Bronchial epithelial cell (primary cell): ENCODE data around the genes VMO1 and ENSG00000286190.

DNA sequence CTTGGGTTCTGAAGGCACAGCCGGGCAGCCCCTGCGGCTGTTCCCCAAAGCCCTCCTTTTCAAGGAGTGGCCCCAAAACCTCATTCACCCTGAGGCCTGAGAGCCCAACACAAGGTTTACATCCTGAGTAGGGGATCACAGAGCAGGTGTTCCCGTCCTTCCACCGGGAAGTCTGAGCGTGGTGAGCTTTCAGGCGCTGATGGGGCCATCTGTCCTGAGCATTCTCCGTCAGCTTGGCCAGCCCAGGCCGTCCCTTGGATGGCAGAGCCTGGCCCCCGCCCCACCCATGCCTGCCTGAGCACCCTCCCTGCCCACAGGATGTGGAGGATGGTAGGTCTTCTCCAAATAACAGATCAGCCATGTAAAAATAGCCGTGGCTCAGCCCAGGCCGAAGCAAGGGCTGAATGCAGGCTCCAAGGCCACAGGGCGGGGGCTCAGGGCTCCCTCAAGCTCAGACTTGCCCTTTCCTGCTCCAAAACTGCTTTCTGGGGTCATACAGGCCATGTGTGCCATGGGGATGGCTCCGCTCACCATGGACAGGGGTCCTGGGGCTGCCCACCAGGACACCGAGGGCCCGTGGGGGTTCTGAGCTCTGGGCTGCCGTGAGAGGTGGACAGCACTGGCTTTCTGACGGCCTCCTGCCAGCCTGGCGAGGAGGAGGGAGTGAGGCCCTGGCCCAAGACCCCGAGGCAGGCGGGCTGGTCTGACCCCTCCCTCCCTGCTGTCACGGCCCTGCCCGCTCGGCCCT, 20.3 kb downstream of the SPNS2 start:
- RRBS, 2 experiments, result no CpG with 5 or more reads among the region's 23 CpGs

DNA sequence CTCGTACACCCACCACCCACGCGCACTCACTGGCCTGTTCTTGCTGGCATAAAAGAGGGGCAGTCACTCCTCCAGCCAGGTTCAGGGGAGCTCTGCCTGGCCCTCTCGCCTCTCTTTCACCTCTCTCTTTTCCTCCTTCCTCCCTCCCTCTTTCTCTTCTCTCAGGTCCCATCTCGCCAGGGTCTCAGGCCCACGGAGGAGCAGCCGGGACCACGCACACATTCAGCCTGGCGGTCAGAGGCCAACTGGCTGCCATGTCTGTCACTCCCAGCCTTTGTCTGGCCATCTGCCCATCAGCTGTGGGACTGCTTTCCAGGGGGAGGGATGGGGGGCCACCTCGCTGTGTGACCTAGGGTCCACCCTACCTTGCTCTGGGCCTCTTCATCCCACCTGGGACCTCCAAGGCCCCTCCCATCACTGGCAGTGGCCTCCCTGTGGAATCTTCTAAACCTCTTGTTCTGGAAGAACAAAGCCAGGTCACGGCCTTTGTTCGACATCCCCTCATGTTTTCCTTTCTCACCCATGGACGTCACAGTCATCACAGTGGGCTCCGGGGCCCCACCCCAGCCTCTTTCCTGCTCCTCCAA, 23.8 kb downstream of the SPNS2 start:
- RRBS, 2 experiments, result no CpG with 5 or more reads among the region's 14 CpGs

DNA sequence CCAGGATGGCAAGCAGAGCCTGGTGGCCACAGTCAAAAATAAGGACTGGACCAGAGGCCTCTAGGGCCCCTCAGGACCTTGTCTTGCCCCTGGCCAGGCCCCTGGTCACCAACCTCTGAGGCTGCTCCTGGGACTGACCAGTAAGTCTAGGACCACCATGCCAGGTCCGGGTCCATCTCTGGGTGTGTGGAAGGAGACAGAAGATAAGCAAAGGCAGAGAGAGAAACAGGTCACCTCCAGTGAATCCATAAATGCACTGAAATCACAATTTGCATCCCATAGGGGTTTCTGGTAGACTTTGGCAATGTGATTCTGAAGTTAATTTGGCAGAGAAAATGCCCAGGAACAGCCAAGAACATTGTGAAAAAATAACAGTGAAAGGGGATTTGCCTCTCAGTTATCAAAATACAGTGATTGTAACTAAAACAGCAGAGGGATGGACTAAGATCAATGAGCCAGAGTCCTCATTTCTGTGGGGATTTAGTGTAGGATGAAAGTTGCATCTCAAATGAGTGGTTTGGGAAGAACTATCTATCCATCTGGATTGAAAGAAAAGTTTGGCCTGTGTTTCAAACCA, 28.2 kb downstream of the MYBBP1A start:
- RRBS, 2 experiments, result no CpG with 5 or more reads among the region's 1 CpG

DNA sequence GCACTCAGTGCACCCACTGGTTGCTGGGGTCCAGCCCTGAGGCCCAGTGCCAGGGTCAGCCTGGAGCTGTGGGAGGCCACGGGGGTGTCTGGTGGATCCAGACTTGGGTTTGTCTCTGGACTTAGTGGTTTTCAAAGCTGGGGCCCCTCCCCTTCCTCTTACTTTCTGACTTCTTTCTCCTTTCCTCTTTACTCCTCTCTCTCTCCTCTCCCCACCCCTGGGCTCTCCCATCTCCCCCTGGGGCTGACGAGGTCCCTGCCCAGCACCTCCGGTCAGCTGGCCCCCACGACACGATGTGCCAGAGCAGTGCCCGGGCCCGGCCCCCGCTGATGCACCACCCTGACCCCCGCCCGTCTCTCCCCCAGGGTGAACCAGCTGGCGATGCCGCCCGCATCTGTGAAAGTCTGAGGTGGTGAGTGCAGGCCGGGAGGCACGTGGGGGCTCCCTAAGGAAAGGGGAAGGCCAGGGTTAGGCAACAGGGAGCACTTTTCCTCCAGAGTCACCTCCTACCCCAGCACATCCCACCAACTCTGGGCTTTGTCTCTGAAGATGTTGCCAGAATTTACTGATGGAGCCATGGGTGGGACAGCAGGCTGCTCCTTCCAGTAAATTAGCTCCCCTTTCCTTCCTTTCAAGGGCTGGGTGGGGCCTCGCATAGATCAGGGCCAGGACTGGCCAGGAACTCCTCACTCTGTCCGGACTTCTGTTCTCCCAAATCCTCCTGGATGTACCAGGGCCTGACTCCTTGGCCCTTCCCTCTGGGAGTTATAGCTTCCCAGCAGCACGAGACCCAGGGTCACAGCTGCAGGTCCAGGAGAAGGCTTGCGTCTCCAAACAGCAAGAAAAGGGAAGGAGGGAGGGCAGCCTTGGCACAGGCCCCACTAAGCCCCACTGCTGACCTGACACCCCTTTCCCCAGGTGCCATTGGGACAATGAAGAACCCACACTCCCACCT, 18.4 kb downstream of the MYBBP1A start:
- RRBS, 2 experiments, result 52 to 68% methylated on average over 4 to 5 of the region's 19 CpGs

GRCh38 chr17:4591532-4592178, 7.3 kb downstream of the SMTNL2 start:
- RRBS, 2 experiments, result 60% methylated on average over 1 of the region's 16 CpGs; no CpG with 5 or more reads in 1 of the 2 experiments

DNA sequence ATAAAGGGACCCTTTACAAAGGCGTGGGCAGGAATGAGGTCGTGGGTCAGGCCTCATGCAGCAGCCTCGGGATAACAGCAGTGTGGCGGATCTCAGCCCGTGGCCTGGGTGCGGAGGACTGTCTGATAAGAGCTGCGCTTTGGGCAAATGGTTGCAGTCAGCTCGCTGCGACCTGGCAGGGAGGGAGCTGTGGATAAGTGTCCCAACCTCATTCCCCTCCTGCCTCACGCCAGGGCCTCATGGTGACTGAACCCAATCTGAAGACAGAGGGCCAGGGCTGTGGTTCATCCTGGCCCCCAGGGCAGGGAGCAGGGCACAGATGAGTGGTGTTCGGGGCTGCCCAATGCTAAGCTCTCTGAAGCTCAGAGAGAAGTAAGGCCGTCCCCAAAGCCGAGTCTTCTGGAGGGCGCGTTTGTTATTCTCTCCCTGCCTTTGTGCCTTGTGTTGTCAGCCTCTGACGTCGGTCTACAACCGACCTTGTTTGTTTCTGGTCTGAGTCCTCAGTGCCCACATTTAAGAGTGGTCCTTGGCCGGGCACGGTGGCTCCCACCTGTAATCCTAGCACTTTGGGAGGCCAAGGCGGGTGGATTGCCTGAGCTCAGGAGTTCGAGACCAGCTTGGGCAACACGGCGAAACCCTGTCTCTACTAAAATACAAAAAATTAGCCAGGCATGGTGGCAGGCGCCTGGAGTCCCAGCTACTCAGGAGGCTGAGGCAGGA, 13.8 kb downstream of the SMTNL2 start:
- RRBS, 2 experiments, result no CpG with 5 or more reads among the region's 25 CpGs

DNA sequence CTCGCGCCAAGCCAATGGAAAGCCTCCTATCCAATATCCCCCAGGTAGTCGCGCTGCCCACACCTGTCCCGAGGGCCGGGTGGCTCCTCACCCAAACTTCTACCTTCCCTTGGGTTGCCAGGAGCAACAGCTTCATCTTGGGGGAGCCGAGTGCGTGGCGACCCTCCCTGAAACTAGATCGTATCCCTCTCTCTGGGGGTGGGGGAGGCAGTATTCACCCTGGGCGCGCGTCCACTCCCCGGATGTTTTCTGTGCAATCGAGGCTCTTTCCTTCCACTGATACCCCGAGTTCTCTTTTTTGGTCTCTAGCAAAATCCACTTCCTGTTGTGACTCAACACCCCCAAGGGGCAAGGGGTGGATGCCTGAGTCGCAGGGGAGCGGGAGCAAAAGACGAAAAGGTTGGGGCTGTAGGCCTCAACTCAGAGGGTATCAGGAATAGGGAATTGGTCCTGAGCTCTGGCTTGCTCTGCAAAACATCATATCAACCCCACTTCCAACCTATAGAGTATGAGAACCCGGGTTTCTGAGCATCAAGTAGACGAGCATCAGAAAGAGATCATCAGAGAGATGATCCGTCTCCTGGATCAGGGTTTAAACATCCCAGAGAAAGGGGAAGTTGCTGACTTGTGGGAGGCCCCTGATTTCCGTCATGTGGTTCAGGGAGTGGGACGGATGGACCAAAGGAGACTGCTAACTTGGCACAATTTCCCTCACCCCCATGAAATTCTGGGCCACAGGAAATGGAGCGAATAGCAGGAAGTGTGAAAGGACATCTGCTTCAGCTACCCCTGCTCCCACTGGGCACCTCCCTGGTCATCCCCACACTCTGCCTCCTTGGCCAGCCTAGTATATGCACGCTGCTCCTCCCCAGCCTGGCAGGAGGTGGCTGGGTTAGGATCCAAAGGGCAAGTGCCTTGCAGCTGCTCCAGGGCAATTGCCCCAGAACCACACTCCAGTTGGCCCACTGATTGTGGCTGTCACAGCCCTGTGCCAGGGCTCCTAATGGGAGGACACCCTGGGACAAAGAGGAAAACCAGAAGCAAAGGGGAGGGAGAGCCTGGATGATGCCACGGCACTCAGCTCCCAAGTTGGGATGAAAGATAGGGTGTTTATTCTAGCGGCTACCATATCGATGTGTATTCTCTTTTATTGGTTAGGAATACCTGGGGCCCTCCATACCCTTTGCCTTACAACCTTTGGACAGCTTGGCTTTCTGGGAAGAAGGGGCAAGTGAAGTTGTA, 1.1 kb downstream of the ARRB2 start:
- RRBS, 2 experiments, result 1 to 4% methylated on average over 6 of the region's 29 CpGs

- RRBS, 2 experiments, result no CpG with 5 or more reads among the region's 25 CpGs
These were observed at the start of gene VMO1 for GRCh38 chr17:4786188-4787003. Gene VMO1, minus strand, starts transcription at chr17:4786364.

DNA sequence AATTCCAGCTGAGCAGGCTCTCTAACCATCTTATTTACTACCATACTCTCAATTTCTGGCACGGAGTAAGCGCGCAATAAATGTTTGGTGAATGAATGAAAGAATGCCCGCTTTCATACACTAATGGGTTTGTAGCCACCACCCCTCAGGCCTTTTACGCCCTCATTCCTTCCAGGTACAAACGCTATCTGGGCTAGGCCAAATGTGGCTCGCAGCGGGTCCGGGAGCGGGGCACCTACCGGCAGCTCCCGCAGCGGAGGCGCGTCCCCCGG, 506 bp upstream of the PLD2 start:
- RRBS, 2 experiments, result 3 to 13% methylated on average over 1 of the region's 16 CpGs

DNA sequence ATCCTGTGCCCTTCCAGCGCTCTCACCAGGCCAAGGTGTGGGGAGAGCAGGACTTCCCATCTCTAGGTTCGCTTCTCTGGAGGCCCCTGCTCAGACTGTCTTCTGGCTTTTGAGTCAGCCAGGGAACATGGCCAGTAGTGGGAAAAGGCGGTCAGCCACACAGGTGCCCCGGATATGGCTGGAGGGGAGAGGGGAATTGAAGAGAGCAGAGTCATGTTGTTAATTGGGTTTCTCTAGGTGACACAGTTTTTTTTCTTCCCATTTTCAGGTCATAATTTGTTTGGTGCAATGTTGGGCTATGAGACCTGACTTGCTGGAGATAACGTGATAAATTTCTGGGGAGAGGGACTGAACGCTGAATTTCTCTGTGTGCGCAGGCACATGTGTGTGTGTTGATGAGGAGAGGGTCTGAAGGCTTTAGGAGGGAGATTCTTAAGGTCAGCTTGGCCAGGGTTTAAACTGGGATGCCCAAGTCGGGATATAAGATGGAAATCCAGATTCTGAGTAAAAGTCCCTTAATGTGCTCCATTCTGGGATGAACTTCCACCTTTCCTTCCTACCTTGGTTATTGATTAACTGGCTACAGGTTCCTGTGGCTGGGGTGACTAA, 1.7 kb downstream of the MINK1 start:
- RRBS, 2 experiments, result no CpG with 5 or more reads among the region's 8 CpGs

- RRBS, 2 experiments, result 78% methylated on average over 1 of the region's 31 CpGs; no CpG with 5 or more reads in 1 of the 2 experiments
These were observed 6.2 kb upstream of the C17orf107 start for GRCh38 chr17:4892801-4893816.

DNA sequence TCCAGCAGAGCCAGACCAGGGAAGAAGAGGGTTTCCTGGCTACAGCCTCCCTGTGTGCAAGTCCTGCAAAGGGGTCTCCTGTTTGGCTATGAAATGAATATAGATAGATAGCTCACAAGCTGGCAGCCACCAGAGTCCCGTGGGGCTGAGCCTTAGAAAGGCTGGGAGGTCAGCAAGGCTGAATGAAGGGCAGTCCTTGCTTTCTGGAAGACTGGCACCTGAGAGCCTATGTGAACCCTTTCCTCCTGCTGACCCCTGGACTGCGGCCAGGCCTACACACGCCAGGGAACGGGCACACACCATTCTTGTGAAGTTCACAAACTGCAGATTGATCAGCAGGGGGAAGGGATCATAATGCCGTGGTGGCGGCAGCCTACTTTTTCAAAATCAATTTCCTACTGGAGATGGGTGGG, 1.0 kb upstream of the C17orf107 start:
- RRBS, 2 experiments, result no CpG with 5 or more reads among the region's 6 CpGs

DNA sequence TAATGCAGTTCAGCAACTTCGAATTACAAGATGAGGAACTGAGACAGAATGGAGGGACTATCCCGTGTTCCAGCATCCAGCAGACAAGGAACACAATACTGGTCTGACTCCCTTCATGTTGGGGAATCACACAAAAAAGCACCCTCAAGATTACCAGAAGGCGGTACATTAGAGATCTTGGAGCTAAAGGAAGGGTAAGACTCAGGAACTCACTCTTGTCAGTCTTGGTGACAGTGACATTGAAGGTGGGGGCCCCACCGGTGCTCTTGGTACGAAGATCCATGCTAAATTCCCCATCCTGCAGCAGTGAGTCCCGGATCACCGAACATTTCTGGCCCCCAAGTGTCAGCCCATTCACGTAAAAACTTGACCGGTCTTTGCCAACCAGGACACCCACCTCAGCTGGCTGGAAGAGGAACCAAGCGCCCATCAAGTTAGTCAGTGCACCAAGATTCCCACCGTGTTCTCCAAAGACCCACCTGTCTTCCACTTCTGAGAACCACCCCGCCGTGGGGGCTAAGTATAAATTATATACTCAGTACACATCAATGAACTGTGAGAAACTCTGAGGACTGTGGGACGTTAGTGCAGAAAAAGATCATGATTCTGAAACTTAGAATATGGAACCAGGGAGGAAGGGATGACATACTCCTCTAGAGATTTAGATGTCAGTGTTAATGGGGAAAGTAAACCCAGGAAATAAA, 1.8 kb downstream of the PFN1 start:
- RRBS, 2 experiments, result no CpG with 5 or more reads among the region's 14 CpGs

- RRBS, 2 experiments, result no CpG with 5 or more reads among the region's 6 CpGs
These were observed 9.6 kb upstream of the SLC52A1 start for GRCh38 chr17:5044807-5045206.

GRCh38 chr17:5110741-5111263, 876 bp downstream of the ZNF232 start:
- RRBS, 2 experiments, result no CpG with 5 or more reads among the region's 10 CpGs

DNA sequence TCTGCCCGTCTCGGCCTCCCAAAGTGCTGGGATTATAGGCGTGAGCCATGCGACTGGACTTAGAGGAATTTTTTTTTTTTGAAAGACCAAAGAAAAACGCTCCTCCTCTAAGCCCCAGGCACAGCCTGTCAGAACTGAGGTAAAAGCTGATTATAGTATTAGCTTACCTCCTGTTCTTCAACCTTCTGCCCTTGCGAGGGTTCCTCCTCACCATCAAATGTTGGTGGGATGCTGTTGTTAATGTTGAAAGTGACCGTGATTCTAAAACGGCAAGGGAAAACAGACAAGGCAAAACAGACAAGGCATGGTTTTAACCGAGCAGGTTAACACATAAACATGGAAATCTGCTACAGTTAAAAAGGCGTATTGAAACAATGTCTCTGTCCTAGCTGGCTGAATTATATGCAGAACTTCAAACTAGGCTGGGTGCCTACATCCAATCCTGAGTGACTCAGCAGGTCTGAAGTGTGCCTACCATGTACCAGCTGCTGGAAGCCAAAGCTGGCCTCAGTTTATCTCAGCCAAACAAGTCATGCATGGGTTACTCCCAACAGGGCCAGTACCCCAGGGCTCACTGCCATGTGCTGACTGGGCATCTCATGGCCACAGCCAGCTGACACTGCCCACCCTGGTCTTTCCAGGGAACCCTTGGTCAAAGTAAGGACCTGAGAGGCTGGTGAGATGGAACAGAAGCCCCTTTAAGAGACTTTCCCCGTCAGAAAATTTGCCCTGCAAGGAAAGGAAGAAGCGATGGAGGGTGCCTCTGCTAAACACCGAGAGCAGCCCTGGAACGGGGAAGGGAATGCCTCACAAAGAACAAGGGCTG, 4.0 kb downstream of the C1QBP start:
- RRBS, 2 experiments, result no CpG with 5 or more reads among the region's 14 CpGs

DNA sequence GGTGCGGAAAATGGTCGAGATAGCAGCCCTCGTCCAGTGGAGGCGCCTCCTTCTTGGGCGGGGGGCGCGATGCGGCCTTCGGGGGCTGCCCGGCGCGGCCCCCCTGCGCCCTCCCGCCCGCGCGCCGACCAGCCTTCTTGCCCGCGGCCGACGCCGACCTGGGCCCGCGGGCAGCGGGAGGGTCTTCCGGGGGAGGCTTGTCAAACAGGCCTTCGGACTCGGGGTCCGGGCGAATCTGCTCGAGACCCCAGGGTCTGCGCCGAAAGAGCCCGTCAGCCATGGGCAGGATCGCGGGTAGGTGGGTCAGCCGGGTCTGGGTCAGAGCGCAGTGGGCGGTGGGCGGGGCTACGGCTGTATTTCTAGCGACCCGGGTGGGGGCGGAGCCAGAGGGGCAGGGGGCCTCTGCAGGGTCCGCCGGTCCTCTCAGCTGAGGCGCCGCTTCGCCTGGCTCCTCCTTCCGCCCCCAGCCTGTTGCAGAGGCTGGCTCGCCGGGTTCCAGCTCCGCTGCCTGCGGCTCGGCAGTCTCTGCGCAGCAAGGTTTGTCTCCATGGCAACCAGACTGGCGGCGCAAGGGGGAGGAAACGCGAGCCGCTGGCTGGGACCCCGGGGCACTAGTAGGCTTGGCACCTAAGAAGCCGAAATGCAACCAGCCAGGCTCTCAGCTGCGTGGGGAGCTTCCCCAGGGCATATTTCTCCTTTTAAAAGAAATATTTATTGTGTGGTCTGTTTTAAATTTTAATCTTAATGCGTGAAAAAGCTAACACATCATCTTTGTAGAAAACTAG, at the start of gene ENSG00000286190:
ENSG00000286190 (minus strand) TSS at position 330 of the 785 bp plus-strand sequence.
- RRBS, 2 experiments, result 1 to 3% methylated on average over 36 to 43 of the region's 66 CpGs

GRCh38 chr17:5555063-5555632, 29.2 kb downstream of the NLRP1 start:
- RRBS, 2 experiments, result no CpG with 5 or more reads among the region's 4 CpGs

- RRBS, 2 experiments, result no CpG with 5 or more reads among the region's 34 CpGs
These were observed 50.2 kb downstream of the WSCD1 start for GRCh38 chr17:6120395-6120856.

GRCh38 chr17:6190310-6190930, 120.2 kb downstream of the WSCD1 start:
- RRBS, 2 experiments, result no CpG with 5 or more reads among the region's 7 CpGs